Astrocyte (in vitro differentiated cells and primary cell): Measurements from ENCODE around the gene GPR162.

- PRO-cap: no peak
- RRBS, 2 experiments: no CpG with 5 or more reads among the region's 23 CpGs
These were observed 1.0 kb downstream of the SCNN1A start for GRCh38 chr12:6374285-6374819.

- PRO-cap: no peak
- RRBS, 2 experiments: no CpG with 5 or more reads among the region's 7 CpGs
These were observed 10.7 kb upstream of the CD27 start for GRCh38 chr12:6434009-6434563.

DNA sequence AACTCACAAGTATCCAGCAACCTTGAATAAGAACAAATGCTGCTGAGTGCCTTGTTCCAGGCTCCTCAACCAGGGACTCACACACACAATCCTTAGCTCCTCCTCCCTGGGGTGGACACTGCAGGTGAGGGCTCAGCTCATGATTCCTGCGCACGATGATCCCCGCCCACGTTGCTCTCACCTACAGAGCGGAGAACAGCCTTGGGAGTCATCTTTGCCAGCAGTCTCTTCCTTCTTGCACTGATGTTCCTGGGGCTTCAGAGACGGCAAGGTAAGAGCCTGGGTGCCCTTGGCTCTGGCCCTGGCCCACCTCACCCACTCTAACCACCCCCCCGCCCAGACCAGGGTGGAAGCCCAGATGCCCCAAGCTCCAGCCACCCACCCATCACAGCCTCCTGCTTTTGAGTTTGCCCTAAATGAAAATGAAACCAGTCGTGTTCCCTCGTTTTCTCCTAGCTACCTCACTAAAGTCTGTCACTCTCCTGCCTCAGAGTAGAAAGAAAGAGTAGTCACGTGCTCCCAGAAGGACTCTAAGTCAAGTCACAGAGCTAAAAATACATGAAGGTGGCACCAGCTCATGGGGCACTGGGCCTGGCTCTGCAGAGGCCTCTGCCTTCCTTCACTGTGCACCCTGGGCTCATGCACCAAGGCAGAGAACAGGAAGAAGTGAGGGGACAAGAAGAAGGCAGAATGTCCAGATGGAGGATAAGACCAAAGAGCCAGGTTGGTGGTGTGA is 9.0 kb downstream of the TAPBPL start:
- PRO-cap: no peak
- RRBS, 2 experiments: no CpG with 5 or more reads among the region's 10 CpGs

GRCh38 chr12:6534925-6535952 is 922 bp downstream of the GAPDH start:
- PRO-cap: bidirectional peak, plus-strand start at chr12:6535264, minus-strand start at chr12:6534929
- RRBS, 2 experiments: 2 to 3% methylated on average over 35 to 37 of the region's 60 CpGs

DNA sequence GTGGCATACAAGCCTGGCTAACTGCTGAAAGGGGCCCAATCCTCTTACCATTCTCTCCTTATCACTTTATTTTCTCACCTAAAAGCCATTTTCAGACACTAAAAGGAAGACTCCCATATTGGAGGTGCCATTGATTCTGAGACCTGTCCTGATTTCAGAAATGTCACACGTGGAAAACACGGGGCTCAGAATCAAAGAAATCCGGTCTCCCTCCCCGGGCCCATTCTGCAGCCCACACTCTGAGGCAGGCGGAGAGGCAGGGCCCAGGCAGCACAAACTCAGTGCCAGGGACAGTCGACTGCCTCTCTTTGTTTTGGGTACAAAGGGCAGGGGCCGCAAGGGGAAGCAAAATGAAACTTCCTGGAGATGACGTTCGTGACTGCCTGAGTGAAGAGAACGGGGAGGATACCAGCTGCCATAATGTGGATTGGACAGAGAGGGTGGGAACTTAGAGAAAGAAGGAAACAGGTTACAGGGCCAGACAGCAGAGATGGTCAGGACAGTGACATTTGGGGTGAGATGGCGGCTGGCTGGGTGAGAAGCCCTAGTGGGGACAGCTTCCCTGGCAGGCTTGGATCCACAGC is 7.9 kb downstream of the GAPDH start:
- PRO-cap: no peak
- RRBS, 2 experiments: no CpG with 5 or more reads among the region's 11 CpGs

DNA sequence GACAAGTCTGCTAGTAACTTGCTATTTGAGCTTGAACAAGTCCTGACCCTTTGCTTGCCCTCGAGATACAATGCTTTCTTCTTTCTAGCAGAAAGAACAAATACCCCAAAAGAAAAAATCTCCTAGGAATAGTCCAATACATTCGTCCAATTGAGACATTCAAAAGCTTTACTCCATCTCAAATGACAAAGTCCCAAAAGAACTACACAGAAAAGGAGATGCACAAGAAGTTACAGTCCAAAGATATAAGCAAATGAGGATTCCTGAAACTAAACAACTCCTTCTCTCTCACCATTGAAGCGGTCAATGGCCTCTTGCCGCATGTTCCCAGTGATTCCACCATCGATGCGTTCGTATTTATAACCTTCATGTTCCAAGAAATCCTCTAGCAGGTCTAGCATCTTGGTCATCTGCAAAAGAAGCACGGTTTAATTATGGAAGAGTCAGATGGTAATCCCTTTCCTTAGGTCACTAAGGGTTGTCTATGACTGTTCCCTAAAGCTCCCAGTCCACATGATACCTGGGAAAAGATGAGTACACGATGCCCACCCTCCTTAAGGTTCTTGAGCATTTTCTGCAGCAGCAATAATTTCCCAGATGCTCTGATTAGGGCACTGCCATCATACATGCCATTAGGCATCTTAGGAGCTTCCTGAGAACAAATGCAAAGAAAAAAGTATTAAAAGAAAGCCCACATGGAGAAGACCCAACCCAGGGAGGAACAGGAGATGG is 15.8 kb downstream of the CHD4 start:
- PRO-cap: no peak
- RRBS, 2 experiments: no CpG with 5 or more reads among the region's 9 CpGs

DNA sequence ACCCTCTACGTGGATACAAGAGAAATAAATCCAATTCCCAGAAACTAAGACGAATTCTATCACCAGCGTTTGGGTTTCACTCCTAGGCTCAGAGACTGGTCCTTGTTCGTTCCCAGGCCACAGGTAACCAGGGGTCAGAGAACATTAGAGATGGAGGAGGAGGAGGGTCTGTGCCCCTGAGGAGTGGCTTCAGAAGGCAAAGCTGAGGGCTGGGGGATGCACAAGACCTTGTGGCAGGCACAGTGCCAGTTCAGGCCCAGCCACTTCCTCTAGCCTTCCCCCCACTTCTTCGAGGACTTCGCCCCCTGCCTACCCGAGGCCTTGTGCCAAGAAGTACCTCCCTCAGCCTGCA is 809 bp downstream of the ZNF384 start:
- PRO-cap: no peak
- RRBS, 2 experiments: no CpG with 5 or more reads among the region's 7 CpGs

- PRO-cap: no peak
- RRBS, 2 experiments: no CpG with 5 or more reads among the region's 26 CpGs
These were observed 8.2 kb upstream of the PIANP start for GRCh38 chr12:6708549-6709385.

GRCh38 chr12:6716559-6717242 is 7.1 kb upstream of the COPS7A start:
- PRO-cap: no peak
- RRBS, 2 experiments: no CpG with 5 or more reads among the region's 13 CpGs

DNA sequence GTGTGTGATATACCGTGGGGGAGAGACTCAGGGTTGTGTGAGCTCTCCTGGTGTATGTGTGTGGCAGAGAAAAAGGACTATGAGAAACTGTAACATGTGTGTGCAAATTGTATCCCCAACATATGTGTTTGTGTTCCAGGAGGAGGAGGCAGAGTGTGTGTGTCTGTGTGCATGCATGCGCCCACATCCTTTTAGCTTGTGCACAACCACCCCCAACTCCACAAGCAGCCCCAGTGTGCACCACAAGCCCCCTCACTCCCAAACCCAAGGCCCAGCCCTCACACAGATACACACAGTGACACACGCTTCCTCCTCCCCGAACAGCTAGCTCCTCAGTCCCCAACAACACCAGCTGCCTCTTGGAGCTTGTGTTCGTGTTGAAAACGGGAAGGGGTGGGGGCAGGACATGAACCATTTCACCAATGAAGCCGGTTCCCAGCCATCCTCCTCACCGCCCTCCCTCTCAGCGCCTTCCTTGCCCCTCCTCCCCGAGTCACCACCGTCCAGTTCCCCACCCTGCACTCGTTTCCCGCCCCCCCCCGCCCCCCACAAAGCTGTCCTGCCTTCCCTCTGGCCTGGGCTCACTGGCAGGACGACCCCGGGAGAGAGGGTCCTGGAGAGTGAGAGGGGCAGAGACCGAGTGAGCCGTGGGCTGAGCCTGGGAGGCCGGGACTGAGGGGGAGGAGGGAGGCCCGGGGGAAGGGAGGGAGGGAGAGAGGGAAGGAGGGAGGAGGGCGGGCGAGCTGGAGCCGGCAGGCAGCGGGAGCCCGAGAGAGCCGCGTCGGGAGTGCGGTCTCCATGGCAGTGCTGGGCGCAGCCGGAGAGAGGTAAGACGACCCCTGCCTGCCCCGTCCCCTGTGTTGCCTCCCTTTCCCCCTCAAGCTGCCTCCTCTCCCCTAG is at the start of gene GPR162:
Gene GPR162 (plus strand): TSS at position 748 of the 900 bp plus-strand sequence.
- PRO-cap: unidirectional peak, minus-strand start at position 674 of the sequence
- RRBS, 2 experiments: under 1 to 3% methylated on average over 16 of the region's 33 CpGs

DNA sequence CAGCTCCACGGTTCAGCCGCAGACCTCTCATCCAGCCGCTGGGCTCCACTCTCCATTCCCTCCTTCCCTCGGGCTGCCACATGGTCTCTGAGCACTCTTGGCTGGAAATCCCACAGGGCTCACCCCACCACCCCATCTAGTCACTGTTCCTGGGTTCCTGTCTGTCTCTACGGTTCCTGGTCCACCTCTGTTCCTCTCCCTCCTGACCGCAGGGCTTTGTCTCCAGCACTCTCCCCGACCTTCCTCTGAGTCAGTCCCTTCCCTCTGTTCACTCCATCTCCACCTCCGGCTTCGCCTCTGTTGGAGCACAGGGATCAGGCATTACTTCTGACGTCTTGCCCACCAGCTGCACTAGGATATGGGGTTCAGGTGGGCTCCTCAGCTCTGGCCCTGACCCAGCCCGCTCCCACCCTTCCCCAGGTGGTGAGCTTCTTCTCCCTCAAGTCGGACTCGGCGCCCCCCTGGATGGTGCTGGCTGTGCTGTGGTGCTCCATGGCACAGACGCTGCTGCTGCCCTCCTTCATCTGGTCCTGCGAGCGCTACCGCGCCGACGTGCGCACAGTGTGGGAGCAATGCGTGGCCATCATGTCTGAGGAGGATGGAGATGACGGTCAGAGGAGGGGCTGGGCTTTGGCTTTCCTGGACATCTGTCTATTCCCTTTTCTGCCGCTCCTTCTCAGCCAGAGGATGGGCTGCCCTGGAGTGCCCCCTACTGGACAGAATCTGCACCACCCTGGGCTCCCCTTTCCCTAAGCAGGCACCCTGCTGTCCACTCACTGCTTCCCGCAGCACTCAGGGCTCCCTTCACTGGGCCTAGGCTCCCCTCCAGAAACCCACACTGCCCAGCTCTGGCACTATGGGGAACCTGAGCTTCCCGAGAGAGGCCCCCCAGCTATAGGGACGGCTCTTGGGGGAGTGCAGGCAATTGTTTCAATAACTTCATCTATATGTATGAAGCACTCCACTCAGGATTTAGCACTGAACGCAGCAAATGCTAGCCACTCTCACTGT is 2.8 kb upstream of the P3H3 start:
- PRO-cap: no peak
- RRBS, 2 experiments: no CpG with 5 or more reads among the region's 29 CpGs

GRCh38 chr12:6850535-6851190 is 423 bp downstream of the CDCA3 start:
- PRO-cap: no peak
- RRBS, 2 experiments: no CpG with 5 or more reads among the region's 18 CpGs

DNA sequence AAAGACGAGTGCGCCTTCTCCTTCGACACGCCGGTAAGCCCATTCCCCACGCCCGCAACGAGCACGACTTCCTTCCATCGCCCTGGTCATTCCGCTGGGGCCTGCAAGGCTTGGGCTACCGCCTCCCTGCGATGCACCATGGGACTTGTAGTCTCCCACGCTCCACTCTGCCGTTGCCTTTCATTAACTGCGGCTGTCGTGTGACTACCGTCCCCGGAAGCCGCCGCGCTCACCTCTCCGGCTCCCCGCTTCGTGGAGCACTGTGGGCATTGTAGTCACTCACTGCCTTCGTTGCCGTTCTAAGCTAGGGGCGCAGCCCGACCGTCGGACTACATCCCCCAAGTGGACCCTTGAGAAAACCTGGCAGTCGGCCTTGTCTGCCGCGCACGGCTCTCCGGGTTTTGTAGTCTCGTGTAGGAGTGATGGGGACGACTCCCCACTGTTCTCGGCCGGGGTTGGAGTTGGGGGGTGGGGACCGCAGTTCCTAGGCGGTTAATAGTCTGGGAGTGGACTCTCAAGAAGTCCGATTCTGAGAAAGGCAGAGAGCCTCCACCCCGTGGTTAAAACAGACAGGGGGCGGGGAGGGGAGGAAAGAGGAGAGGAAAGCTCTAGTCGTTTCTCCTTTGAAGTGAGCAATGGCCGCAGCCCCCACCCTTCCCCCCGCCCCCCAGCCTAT is 446 bp downstream of the USP5 start:
- PRO-cap: bidirectional peak, plus-strand start at position 404 of the sequence, minus-strand start at position 375 of the sequence
- RRBS, 2 experiments: no CpG with 5 or more reads among the region's 48 CpGs

GRCh38 chr12:6886174-6887133 is 13.4 kb upstream of the SPSB2 start:
- PRO-cap: no peak
- RRBS, 2 experiments: no CpG with 5 or more reads among the region's 19 CpGs

DNA sequence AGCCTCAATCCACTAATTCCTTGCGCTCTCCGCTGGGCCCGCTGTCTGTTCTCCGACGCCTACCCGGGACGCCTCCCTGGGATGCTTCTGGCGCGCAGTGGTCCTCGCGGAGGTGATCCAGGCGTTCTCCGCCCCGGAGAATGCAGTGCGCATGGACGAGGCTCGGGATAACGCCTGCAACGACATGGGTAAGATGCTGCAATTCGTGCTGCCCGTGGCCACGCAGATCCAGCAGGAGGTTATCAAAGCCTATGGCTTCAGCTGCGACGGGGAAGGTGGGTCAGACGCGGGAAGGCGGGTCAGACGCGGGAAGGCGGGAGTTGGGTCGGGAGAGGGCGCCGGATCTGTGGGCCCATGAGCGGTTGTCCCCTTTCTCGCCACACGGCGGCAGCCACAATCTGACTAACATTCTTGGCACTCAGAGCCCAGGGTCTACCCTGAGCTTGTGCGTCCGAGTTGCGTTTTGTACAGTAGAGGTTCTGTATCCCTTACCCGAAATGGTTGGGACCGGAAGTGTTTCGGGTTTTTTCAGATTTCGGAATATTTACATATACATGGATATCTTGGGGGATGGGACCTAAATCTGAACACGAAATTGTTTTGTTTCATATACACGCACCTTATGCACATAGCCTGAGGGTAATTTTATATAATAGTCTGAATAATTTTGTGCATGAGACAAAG is 698 bp downstream of the C12orf57 start:
- PRO-cap: no peak
- RRBS, 2 experiments: under 1 to 2% methylated on average over 9 to 13 of the region's 46 CpGs

DNA sequence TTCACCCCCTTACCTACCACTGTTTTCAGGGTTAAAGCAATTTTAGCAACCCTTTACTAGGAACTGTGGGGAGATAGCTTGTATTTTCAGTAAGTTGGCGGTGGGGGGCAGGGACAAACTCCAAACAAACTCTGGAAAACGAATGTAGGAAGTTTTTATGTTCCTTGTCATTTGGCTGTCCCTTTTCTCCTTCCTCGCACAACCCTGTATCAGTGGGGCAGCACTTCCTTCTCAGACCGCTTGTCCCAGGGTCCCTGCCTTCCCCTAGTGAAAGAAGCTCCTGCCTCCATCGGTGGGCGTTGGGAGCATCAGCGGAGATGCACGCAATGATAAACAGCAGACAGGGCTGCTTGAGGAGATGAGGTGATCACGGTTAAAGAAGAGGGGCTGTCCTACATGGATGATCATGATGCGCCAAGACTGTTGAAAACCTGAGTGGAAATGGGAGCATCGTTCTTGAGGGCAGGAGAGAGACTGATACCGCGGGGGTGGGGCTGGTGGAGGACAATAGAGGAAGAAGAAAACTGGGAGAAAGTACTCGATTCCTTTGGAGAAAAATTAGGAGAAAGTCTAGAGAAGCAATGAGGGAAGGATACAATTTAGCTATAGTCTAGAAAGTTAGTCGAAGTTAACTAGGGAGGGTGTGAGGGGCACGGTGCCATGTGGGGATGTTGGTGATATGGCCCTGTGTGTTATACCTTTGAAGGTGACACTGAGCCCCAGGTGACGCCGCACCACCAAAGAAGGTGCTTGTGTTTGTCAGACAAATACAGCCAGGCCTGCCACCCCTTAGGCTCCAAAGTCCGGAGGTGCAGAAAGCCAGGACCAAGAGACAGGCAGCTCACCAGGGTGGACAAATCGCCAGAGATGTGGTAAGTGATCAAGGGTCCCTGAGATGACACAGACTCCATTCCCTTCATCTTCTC is 791 bp downstream of the C1S start:
- PRO-cap: no peak
- RRBS, 2 experiments: no CpG with 5 or more reads among the region's 20 CpGs

DNA sequence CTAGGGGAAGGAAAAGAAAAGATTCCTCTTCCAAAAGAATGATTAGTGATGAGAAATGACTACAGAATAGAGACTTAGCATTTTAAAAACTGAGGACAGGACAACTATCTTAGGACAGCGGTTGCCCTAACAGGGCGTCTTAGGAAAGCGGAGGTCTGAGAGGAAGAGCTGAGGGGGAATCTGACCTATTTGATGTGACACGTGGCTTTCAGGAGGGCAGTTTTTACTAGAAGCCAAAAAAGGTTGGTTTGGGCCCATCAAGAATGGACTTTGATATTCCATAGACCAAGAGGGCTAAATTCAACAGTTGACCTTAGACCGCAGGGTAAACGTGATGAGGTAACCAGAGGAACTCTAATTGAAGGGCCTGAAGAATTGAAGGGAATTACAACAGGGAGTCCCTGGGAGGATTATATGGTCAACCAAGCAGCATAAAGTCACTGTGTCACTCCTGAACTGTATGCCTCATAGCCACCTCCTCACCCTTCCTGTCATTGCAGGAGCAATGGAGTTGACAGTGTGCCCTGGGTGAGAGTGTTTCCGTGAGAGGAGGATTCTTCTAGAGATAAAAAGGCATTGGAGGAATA is 11.5 kb downstream of the C1S start:
- PRO-cap: no peak
- RRBS, 2 experiments: no CpG with 5 or more reads among the region's 7 CpGs

DNA sequence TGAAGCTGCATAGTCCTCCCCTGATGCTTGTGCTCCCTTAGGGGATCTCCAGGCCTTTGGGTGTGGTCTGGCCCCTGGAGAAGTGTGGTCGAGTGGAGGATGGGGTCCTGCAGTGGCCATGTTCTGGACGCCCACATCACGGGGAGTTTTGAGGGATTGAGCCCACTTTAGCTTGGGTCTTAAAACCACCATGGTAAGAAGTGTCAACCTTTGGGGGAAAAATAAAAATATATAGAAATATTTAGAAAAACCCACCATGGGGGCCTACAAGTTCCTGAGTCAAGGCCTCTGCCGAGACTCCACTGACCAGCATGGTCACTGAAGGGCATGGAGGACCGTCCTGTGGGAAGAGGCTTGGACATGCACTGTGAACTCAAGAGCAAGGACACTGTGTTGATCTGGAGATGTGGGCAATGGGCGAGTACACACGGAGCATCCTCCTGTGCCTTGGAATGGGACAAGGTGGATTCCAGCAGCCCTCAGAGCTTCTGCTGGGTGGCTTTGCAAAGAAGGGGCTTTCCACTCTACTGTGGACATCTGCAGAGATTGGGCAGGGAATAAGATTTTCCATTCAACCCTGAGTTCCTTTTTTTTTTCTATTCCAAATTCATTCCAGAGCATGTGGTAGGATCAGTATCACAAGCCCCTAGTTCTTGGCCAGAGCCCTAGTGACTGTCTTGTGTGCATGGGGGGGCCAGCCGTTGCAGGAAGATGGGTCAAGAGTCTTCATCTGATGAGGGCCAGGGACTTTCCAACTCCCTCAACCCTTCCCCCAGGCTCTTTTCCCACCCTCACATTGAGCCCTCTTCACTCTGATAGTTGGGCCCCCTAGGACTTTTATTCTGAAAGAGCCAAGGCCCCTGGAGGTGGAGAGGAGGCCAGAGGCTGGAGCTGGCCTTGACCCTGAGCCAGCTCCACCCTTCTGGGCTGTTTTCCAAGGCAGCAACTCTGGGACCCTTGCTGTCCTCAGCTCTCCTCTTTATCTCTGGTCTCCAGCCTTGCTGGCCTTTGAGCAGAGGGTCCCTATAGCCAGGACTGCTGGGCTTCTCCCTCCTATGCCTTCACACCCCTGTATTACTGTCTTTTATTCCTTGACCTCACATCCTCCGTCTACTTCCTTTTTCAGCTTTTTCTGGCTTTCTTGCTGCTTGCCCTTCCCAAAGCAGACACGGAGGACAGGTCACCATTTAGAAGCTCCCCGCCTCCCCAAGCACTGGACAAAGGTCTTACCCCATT is 6.0 kb downstream of the RBP5 start:
- PRO-cap: no peak
- RRBS, 2 experiments: no CpG with 5 or more reads among the region's 11 CpGs

DNA sequence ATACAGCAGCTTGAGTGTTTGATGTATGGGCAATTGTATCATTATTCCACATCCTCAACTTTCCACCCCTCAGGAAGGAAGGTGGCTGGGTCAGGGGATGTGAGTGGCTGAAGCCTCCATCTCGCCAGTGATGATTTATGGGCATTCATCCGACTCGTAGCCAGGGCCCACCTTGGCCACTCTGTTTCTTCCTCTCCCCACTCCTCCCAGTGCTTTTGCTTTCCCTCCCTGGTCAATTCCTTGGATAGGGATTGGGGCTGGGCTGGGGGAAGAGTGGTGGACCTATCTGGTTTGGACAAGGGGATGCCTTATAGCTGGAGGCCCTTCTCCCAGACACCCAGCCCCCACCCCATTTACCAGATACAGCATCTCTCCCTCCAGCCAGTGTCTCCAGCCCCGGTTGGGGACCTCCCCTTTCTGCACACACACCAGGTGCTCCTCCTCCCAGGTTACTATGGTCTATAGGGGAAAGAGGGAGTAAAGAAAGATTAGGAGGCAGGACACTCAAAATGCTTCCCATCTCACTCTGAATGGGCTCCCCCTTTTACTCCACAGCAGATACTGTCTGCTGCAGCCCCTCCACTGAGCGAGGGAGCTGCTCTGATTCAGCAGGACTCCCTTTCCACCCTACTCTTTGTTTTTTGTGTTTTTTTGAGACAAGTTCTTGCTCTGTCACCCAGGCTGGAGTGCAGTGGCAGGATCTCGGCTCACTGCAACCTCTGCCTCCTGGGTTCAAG is 4.2 kb downstream of the RBP5 start:
- PRO-cap: no peak
- RRBS, 2 experiments: no CpG with 5 or more reads among the region's 6 CpGs

GRCh38 chr12:7832208-7832642 is 40.5 kb downstream of the SLC2A14 start:
- PRO-cap: no peak
- RRBS, 2 experiments: no CpG with 5 or more reads among the region's 2 CpGs